CMK (cell line): Measurements from ENCODE around the genes SLC38A4 and HDAC7.

GRCh38 chr12:46359644-46360436, 12.7 kb downstream of the SLC38A2 start:
- RRBS = no CpG with 5 or more reads among the region's 5 CpGs

- RRBS = no CpG with 5 or more reads among the region's 3 CpGs
Observed at GRCh38 chr12:46362123-46362931, 10.2 kb downstream of the SLC38A2 start.

- RRBS = no CpG with 5 or more reads among the region's 3 CpGs
Observed at GRCh38 chr12:46388974-46389753, 16.6 kb upstream of the SLC38A2 start.

GRCh38 chr12:46410354-46411128, 38.0 kb upstream of the SLC38A2 start:
- RRBS = no CpG with 5 or more reads among the region's 6 CpGs

- RRBS = no CpG with 5 or more reads among the region's 2 CpGs
Observed at GRCh38 chr12:46413382-46413985, 40.9 kb upstream of the SLC38A2 start.

DNA sequence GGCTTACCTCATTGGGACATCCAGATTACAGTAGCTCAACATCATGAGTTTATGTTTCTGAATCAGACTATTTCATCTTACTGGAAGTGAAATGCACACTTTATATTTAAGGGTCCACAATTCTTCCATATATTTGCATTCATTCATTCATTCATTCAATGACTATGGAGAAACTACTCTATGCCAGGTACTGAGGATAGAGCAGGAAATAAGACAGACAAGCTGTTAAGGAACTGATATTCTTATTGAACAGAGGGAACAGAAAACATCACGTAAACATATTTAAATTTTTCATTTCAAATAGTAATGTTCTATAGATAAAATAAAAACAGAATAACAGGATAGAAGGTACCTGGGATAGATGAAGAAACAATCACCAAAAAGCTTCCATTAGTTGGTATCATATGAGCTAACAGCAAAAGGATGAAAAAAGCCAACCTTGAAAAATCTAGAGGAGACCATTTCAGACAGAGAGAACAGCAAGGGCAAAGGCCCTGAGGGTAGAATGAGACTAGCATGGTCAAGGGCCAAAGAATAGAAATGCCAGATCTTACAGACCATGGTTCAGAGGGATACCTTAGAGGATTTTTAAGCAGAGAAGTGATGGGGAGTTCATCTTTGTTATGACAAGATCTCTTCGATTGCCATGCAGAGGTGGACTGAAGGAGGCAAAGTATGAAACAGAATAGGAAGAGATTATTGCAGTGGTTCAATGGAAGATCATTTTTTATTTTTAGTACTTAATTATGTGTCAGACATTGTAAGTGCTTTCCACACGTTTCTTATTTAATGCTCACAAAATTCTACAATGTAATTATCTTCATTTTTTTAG, 108.6 kb upstream of the SLC38A2 start:
- RRBS = no CpG with 5 or more reads among the region's 3 CpGs

DNA sequence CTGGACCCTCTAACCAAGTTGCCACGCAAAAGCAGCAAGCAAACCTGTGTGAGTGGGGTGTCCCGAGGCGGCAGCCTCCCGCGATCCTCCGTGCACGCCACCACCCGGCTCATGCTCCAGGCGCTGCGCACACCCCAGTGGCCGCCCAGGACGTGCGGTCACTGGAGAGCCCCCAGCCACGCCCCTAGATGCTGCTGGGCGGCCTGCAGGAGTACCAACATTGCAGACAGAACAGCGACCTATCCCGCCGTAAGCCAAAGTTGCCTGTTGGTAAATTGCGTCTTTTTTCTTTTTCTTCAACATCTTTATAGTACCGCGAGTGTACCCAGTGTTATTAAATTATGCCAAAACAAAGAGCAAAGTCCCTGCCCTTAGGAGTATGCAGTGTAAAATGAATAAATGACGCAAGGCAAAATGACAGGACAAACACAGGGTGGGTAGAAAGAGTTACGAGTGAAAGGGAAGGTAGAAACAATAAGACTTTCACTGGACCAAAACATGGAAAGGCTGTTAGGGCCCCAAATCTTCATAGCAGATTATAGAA, at the start of gene SLC38A4:
TSS of gene SLC38A4 (minus strand) at position 139 of the 544 bp plus-strand sequence.
- RRBS = no CpG with 5 or more reads among the region's 23 CpGs

DNA sequence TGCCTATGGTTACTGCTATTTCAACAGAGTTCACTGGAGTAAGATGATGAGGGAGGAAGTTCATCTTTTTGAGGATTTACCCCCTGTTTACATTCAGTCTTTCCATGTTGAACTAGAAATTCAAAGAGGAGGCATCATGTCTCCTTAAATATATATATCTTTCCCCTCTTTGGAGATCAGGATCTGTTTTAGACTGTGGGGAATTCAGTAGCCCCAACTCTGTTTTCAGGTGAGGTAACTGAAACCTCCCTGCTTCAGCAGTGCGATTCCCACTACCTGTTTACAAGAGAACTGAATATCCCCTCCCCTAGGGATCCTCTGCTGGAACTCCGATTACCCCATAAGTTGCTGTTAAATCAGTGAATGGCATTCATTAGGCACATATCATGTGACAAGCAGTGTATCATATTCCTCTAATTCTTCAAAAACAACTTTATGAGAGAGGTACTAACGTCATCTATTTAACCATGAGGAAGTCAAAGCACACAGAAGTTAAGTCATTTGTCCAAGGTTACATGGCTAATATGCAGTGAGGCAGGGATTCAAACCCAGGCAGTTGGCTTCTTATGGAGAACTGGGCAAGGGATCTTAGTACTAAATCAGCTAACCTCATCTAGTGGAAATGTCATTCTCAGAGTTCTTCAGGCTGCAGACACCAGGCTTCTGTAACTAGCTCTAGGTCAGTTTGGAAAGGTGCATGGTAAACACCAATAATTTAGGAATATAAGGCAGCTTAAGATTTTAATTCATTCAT, 44.0 kb upstream of the PCED1B start:
- RRBS = no CpG with 5 or more reads among the region's 3 CpGs

DNA sequence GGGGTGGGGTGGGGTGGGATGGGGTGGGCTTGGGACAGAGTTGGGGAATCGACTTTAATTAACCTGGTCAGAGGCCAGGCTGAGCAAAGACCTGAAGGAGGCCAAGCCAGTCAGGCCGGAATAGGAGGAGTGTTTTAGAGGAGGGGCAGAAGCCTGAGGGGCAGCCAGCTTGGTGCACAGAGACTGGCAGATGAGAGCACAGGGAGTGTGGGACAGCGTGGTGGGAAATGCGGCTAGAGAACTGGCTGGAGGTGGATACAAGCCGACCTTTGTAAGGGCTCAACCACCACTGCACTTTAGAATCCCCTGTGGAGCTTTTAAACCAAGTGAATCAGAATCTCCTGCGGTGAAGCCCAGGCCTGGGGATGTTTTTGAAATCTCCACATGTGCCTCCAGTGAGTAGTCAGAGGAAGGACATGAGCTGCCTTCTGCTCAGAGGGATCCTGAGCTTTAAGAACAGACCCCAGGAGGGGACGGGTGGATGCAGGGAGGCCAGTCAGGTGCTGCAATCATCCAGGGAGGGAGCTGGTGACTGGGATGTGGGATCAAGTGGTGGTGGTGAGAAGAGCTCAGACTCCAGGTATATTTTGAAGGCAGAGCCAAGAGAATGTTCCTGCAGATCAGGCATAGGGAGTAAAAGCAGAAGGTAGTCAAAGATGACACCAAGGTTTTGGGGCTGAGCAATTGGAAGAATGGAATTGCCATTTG, 10.8 kb upstream of the PCED1B start:
- RRBS = no CpG with 5 or more reads among the region's 7 CpGs

- RRBS = no CpG with 5 or more reads among the region's 9 CpGs
Observed at GRCh38 chr12:47248913-47249579, 169.3 kb upstream of the AMIGO2 start.

DNA sequence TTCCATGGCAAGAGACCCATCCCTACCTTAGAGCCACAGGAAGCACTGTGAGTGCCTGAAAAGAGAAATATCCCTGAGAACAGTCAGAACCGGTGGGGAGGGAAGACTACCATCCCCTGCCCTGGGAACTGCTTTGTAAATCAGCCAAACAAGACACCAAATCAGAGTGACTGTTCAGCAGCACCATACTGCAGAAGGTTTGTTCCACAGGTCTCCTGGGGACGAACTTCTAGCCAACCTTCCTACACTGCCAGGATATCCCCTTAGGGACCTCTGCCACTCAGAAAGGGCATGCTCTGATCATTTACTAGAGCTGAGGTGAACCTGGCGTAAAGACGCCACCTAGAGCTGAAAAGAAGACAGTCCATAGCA, 227.9 kb upstream of the AMIGO2 start:
- RRBS = no CpG with 5 or more reads among the region's 4 CpGs

DNA sequence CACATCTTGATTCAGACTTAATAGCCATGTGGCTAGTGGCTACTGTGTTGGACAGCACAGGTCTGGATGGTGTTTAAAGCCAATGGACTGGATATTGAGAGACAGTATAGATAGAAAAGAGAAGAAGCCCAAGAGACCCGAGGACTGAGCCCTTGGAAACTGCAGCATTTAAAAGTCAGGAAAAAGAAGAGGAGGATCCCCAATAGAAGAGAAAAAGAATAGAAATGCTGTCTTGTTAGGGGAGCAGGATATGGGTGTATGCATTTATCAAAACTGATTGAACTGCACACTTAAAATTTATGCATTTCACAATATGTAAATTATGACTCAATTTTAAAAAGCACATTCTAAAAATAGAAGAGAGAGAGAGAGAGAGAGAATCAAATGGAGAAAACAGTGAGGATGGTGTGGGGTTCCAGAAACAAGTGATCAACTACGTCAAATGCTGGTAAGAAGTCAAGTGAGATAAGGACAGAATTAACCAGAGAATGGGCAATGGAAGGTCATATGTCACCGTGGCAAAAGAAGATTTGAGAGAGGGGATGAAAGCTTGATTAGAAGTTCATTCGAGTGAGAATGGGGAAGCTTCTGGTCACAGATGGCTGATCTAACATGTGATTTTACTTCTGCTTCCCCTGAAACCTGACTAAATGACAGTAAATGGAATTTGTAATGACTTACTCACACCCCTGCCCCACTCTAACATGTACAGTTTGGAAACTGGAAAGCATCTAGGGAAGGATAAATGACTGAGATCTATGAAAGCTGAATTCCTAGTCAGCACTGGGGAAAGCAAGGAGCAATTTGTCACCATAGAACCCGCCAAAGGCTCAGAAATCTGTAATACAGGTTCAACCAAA, 276.4 kb upstream of the AMIGO2 start:
- RRBS = no CpG with 5 or more reads among the region's 5 CpGs

GRCh38 chr12:47736701-47737747, 11.7 kb upstream of the ENDOU start:
- RRBS = no CpG with 5 or more reads among the region's 24 CpGs

- RRBS = no CpG with 5 or more reads among the region's 13 CpGs
Observed at GRCh38 chr12:47744324-47745347, 14.0 kb downstream of the RAPGEF3 start.

- RRBS = 0% methylated on average over 1 of the region's 15 CpGs
Observed at GRCh38 chr12:47759419-47759707, 683 bp upstream of the RAPGEF3 start.

GRCh38 chr12:47762950-47763332, 4.3 kb upstream of the RAPGEF3 start:
- RRBS = no CpG with 5 or more reads among the region's 2 CpGs

- RRBS = 89% methylated on average over 4 of the region's 14 CpGs
Observed at GRCh38 chr12:47789672-47790235, 16.7 kb downstream of the SLC48A1 start.

GRCh38 chr12:47819631-47820398, at the start of gene HDAC7:
Gene HDAC7 (minus strand): TSS chr12:47819903.
- RRBS = 2% methylated on average over 57 of the region's 86 CpGs

- RRBS = no CpG with 5 or more reads among the region's 10 CpGs
Observed at GRCh38 chr12:47852146-47852759, 32.5 kb upstream of the HDAC7 start.

GRCh38 chr12:47868578-47869132, 36.1 kb downstream of the VDR start:
- RRBS = no CpG with 5 or more reads among the region's 9 CpGs